ENCODE measurements around a stretch of chr9.

GRCh38 chr9:136239615-136240336 is 5.8 kb downstream of the QSOX2 start:
- RRBS = no CpG with 5 or more reads among the region's 16 CpGs

DNA sequence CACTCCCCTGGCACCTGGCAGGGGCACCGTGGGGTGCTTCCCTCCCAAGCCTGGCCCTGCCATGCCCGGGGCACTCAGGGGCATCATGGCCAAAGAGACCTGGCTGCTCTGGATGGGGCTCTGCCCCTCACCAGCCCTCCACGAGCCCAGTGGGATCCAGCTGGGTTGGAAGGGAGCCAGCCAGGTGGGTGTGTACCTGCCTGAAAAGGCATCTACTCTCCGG is 597 bp downstream of the GPSM1 start:
- RRBS = 8% methylated on average over 1 of the region's 4 CpGs

DNA sequence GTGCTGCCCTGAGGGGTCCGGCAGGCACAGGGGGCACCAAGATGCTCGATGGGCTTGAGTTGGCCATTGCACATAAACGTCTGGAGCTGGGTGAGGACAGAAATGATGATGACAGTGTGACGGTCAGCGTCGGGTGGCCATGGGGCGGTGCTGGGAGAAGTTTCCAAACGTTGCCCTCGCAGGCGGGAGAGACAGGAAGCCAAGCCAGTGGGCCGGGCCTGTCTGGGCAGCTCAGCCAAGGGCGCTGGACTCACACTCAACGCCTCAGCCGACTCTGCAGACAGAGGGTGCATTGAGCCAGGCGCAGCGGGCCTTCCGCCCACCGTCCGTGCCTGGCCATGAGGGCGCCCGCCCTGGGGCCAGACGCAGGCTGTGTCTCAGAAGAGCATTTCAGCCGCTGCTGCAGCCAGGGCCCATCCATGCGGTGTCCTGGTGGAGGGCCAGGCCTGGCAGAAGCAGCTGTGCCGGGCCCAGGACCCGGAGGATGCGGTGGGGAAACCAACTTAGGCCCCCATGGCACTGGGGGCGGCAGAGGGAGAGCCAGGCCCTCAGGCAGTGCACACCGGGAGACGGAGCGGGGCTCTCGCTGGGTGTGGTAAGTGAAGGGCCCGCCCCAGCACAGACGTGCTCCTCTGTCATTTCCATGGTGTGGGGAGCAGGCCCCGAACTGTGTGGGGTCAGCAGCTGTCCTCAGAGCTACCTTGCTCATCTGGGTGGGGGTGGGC is 18.0 kb downstream of the GPSM1 start:
- RRBS = 8% methylated on average over 3 of the region's 35 CpGs

DNA sequence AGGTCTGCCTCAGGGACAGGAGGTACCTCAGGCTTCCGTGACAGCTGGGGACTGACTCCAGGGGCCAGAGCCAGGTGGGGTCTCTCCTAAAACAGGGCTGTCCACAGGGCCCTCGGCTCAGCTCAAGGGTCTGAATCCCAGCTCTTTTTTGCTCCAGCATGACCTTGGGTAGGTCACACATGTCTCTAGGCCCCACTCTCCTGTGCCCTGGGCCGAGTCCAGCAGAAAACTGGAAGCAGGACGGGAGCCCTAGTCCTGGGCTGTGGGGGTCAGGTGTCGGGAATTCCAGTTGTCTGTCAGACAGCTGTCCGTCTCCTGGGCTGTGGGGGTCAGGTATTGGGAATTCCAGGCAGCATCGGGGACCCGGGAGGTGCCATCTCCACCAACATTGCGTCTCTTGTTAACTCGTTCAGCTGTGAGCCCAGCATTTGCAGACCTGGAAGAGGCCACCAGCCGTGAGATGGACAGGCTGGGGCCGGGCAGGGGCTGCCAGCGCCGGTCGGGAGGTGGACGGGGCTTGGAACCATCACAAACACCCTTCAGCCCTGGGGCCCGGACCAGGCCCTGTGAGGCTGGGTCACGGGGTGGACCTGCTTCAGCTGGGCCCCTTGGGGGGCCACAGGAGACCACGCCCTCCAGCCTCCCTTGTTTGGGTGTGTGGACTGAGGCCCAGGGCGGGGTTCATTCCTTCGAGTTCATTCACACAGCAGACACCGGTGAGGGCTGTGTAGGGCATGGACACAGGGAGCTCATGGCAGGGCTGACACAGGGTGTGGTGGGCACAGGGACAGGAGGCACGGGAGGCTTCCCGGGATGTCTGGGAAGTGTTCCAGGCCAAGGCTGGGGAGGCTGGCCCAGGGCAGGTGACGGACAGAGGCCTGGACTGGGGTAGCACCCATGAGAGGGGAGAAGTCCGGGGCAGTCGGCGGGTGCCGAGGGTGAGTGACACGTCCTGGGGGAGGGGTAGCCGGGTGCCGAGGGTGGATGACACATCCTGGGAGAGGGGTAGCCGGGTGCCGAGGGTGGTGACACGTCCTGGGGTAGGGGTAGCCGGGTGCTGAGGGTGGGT is 9.1 kb downstream of the DNLZ start:
- RRBS = 39% methylated on average over 17 of the region's 36 CpGs

DNA sequence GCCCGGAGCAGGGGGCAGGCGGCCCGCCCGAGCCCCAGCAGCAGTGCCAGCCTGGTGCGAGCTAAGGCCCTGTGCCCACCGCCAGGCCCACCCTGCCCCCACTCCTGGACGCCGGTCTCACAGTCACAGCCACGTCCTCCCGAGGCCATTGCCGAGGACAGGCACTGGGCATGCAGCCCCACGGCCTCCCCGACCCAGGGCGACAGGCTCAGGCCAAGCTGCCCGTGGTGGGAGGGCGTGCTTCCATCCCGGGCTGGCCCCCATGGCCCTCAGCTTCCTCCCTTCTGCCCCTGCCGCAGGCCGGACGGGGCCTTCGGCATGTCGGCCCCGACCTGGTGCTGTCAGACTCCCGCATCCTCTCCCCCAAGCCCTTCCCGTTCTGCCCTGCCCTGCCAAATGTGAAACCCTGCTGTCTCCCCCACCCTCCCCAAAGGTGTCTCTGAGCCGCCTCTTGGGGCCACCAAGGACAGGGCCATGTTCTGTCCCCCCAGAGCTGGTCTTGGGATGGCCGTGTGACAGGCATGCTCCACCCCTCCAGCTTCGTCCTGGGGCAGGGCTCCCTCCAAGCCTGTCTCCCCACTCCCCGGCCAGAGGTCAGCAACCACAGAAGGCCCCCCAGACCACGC is 5.3 kb downstream of the DNLZ start:
- RRBS = 83% methylated on average over 6 of the region's 30 CpGs

GRCh38 chr9:136392623-136393263 is 7.2 kb downstream of the SNAPC4 start:
- RRBS = 67% methylated on average over 4 of the region's 18 CpGs

DNA sequence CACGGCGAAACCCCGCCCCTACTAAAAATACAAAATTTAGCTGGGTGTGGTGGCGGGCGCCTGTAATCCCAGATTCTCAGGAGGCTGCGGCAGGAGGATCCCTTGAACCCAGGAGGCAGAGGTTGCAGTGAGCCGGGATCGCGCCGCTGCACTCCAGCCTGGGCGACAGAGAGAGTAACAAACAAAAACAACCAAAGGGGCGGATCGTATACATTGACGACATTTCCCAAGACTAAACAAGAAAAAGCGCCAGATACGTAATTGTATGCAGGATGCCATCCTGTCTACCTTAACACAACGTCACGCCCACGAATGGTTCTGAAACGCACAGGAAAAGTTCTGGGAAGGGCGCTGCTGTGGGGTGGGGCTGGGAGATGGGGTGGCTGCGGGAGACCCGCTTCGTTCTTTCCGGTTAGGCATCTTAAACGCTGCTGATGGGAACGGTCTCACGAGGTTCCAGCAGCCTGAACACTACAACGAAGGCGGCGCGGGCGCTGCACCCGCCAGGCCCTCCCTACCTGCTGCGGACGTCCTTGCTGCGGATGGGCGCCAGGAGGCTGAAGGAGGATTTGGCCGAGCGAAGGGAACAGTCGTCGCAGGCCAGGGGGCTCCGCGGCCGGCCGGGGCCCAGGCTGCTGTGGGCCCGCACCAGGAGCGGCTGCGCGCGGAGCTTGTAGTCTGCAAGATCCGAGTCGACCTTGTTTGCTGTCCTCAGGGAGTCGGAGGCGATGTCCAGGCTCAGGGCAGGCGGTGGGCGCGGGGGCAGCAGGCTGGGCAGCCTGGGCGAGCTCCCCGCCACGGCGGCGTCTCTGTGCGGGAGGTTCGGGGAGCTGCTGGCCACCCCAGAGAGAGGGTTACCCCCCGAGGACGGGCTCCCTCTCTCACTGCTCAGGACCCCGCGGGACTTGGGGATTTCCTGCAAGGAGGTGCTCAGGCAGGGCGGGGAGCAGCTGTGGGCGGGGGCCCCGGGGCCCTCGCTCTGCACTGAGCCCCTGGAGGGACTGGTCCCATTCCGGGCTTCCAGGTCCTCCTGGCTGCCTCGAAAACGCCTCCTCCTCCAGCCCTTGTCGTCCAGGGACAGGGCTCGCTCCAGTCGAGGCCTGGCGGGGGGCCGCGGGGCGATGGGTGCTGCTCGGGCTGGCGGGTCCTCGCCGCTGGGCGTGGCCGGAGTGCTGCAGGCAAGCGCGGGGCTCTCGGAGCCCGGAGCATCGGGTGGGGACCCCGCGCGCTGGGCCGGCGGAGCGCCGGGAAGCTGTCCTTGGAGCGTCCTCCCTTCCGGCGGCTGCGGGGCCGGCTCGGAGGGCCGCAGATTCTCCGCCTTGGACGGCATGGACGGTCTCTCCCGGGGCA is 1.1 kb downstream of the INPP5E start:
- RRBS = 5% methylated on average over 14 of the region's 112 CpGs

DNA sequence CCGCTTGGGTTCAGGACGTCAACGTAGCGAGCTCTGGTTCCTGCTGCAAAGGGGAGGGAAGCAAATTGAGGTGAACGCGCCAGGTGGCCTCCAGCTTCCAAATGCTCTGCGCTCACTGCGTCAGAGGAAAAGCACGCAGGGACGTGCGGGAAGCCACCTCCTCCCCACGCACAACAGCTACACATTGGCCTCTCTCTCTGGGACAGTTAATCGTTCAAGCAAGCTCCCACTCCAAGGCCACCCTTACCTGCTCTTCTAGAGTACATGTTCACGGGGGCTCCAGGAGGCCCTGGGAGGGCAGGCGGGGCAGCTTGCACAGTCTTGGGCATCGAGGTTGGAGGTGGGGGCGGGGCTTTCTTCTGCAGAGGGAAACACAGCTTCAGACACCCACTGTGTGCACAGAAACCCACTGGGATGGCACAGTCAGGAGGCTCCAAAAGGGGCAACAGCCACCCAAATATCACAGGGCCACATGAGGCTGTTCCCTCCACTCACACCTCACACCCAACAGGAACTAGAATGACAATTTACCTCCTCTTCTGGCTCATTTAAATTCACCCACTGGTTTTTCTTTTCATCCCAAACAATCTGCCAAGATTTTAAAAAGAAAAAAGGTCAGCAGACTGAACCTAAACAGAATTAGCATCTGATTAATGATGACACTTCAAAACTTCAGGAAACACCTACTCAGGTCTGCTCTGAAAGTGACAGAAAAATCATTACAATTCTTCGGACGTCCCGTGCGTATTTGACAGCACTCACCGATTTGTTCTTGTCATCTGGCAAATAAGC is 7.9 kb upstream of the INPP5E start:
- RRBS = no CpG with 5 or more reads among the region's 22 CpGs

DNA sequence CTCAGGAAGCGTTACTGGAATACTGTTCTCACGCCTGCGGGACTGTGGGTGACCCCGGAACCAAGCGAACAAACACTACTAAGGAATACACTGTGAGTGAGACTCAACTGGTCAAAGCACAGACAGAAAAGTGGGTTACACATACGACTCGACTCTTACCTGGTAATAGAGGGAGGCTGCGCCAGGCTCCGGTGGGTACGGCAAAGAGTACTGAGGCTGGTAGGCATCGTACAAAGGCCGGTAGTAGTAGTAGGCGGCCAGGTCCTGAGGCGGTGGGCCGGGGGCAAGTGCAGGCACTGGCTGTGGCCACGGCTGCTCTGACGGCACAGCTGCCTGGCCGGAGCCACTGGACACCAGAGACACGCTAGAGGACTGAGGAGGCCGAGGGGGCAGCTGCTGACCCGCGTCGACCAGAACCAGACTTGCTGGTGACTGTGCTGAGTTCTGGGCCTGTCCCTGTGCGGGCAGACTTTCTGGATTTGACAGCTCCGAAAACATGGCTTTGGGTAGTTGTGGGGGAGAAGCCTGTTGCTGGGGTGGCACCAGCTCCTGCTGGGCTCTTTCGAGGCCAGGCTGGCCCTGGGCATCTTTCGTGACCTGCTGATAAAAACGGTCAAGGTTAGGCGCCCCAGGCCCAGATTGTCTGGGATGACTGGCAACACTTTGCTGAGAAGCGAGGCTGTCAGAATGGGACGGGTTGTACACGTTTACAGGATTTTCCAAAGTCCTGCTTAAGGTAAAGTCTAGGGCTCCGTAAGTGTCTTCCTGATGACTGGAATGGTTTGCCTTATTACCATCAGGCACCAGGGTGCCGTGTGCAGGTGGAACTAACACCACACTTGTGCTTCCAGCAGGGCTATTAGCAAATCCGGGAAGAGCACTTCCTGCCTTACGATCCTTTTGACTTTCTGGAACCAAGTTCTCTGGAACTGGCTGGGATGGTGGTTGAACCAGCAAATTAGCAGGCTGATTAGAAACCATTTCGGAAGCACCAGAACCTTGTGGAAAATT is 8.6 kb downstream of the SEC16A start:
- RRBS = 95% methylated on average over 11 of the region's 37 CpGs

GRCh38 chr9:136505347-136505860 is 22.6 kb upstream of the SEC16A start:
- RRBS = 70% methylated on average over 6 of the region's 38 CpGs

GRCh38 chr9:136529663-136530292 is 16.1 kb downstream of the NOTCH1 start:
- RRBS = 80% methylated on average over 3 of the region's 29 CpGs

DNA sequence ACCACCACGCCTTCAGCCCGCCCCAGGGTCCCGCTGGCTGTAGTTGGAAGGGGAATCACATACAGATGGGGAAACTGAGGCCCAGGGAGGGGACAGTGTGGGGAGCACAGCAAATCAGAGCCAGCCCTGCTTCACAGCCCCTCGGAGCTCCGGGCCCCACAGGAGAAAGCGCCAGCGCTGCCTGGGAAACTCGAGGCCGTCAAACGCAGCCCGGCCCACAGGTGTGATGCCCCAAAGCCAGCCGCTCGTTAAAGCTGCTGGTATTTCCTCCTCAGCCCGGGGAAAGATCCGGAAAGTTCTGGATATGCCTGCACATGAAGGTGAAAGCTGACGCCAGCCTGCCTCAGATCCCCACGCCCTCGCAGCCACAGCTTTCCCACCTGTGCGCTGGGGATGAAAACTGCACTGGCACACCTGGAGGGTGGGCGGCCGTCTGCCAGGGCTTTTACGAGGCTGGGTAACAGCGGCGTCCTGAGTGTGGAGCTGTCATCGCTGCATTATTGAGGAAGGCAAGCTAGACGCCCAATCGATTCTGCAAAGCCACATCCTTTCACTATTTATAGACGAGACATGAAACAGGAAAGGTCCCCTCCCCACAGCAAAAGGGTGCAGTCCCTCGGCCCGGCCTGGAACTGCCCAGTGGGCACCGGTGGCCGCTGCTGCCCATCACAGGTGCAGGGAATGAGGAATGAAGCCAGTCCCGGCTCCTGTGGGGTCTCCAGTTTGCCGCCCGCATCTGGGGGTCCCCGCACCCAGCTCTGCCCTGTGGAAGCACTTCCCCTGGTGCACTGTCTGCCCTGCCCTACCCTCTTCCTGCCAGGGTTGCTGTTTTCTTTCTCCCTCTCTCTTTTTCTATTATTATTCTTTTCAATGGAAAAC is 7.3 kb downstream of the NOTCH1 start:
- RRBS = 90% methylated on average over 13 of the region's 36 CpGs

GRCh38 chr9:136645722-136646251 is 16.9 kb upstream of the EGFL7 start:
- RRBS = 77% methylated on average over 4 of the region's 19 CpGs

DNA sequence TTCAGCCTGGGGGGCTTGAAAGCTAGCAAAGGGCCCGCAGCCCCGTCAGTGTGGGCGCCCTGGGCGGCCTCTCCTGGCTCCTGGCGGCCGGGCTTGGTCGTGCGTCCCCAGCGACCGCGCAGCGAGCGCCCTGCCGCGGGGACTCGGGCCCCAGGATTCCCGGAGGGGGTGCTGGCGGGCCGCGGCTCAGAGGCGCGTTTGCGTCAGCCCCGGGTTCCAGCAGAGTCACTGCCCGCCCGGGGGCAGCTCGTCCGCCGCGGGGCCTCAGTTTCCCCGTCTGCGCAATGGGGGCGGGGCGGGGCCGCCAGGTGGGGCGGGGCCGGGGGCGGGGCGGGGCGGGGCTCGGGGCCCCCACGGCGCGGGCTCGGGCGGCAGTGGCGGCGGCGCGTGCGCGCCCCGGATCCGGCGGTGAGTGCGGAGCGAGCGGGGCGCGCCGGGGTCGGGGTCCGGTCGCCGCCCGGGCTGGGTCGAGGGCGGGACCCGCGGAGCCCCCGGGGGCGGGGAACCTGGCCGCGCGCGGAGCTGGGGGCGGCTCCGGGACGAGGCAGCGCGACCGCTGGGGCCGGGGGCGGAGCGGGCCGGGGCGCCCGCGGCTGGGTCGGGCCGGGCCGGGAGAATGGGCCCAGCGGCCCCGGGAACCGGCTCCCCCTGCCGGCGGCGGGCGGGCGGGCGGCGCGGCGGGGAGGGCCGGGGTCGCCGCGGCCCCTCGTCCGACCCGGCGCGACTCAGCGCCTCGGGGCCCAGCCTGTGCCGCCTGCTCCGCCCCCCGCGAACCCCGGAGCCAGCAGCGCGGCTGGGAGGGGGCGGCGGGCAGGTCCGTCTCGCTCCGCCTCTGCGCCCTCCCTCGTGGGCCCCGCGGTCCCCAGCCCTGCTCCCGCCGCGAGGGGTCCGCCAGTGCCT is 2.9 kb downstream of the EGFL7 start:
- RRBS = 13% methylated on average over 70 of the region's 135 CpGs

- RRBS = 53% methylated on average over 2 of the region's 28 CpGs
Measured at GRCh38 chr9:136666912-136667951, 4.5 kb downstream of the EGFL7 start.

DNA sequence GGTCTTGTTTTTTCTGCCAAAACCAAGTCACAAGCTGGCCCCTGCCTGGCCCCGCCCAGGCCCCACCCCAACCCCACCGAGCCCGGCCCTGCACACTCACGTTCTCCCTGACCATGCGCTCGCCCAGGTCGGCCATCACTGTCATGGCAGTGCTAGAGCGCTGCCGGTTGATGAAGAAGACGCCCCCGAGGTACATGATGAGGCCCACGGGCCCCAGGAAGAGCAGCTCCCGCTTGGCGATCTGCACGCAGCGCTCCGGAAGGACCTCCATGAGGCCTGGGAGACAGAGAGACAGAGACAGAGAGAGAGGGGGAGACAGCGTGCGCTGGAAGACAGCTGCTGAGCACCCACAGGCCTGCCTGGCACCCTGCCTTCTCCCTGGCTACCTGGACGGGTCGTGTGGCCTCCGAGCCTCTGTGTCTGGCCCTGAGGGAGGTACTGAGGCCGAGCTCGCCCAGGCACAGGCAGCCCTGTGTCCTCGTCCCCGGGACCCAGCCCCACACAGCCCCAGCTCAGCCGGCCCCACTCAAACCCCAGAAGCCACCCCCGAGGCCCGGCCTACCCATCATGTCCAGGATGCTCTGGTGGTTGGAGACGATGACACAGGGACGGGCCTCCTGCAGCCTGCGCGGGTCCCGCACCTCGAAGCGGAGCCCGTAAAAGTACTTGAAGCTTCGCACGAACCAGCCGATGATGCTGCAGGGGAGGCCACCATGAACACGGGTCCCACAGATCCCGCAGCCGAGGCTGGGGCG is 10.2 kb downstream of the AGPAT2 start:
- RRBS = 90% methylated on average over 14 of the region's 44 CpGs

DNA sequence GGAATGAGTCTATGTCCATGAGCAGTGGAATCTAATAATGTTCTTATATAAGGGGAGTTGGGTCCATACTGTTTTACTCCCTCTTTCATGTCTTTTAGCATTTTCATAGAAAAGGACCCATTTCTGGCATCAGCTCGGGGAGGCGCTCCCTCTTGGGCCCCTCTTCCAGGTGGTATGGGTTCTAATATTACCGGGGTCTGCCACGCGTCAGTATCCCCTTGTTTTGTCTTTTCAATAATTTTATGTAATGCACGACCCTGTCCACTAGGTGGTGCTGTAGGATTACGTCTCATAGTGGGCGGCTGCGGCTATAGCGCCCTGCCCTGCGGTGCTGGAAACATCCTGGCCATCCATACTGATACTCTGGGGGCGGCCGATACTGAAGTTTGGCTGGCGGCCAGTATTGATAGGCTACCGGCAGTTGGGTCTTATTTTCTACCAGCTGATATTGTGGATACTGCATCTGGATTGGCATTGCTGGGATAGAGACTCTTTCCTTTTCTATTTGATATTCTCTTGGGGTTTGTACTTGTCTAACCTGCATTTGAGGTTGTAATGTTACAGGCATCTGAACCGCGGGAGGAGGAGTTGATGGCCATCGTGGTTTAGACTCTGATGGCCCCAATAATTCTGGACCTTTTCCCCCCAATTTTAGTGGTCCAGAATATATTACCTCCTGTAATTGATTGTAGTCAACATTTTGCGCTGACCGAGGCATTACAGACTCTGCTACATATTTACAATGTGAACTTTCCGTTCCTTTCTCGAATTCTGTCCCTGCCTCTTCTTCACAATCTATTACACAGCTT is 3.4 kb upstream of the TMEM141 start:
- RRBS = no CpG with 5 or more reads among the region's 22 CpGs

GRCh38 chr9:136792063-136792799 is 1.1 kb downstream of the TMEM141 start:
- RRBS = no CpG with 5 or more reads among the region's 20 CpGs

GRCh38 chr9:136801909-136802863 is 5.6 kb upstream of the RABL6 start:
- RRBS = no CpG with 5 or more reads among the region's 18 CpGs

- RRBS = 58% methylated on average over 9 of the region's 30 CpGs
Measured at GRCh38 chr9:136854242-136854928, 2.2 kb downstream of the MAMDC4 start.